Breast (tissue), 4 donors: ENCODE measurements around a stretch of chr6.

GRCh38 chr6:110958052-110958312, 524 bp upstream of the GTF3C6 start:
- PRO-cap, 3 experiments: no peak in any of the 3 experiments
- RRBS: no CpG with 5 or more reads among the region's 3 CpGs

DNA sequence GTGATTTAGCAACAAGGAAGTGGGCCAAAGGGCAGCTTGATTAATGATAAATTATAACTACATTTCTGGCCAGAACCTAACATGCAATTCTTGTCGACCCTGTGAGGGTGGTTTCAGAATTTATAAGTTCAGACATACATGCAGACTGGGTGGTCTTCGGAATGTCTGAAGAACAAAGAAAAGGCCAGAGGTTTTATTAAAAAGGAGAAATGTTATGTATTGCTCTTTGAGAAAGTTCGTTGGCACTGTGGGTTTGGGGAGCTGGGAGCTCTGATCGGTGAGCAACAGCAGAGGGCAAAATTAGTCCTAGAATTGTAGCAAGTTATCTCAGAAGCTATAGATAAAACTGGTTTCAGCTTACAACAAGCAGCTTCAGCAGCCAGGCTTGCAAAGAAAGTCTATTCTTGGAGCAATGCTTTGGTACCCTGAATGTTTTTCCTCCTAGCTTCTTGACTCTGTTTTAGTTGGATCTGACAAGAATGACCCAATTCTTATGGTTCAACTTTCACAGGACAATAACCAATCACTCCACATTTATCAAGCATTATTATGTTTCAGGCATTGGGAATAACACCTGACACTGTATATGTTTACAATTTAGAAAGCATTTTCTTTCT, 50.9 kb downstream of the RPF2 start:
- PRO-cap, 3 experiments: no peak in any of the 3 experiments
- RRBS: no CpG with 5 or more reads among the region's 4 CpGs

- PRO-cap, 3 experiments: no peak in any of the 3 experiments
- RRBS: no CpG with 5 or more reads among the region's 6 CpGs
Observed at GRCh38 chr6:111127486-111128010, 40.2 kb downstream of the SLC16A10 start.

DNA sequence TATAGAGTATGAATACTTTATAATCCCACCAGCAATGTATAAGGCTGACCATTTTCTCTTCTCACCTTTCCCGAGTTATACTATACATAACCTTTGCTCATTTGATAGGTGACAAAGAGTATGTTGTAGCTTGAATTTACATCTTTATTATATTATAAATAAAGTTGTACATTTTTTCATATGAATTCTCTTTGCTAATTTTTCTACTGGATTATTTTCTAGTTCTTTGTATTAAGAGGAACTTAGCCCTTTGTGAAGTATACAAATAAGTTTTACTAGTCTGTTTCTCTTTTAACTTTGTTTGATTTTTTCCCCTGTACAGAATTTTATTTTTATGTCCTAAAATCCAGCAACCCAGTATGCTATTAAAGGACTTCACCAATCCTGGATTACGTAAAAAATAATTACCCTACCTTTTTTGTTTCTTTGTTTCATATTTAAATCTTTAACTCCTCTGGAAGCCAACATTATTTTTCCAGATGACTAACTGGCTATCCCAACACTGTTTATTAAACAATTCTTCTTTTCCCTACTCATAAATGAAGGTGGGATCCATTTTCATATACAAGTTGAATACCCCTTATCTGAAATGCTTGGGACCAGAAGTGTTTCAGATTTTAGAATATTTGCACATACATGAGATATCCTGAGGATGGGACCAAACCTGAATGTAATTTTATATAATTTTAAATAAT, 7.4 kb downstream of the REV3L start:
- PRO-cap, 3 experiments: no peak in any of the 3 experiments
- RRBS: no CpG with 5 or more reads among the region's 2 CpGs

- PRO-cap, 3 experiments: no peak in any of the 3 experiments
- RRBS: no CpG with 5 or more reads among the region's 2 CpGs
Observed at GRCh38 chr6:111478564-111479416, 4.2 kb downstream of the REV3L start.

DNA sequence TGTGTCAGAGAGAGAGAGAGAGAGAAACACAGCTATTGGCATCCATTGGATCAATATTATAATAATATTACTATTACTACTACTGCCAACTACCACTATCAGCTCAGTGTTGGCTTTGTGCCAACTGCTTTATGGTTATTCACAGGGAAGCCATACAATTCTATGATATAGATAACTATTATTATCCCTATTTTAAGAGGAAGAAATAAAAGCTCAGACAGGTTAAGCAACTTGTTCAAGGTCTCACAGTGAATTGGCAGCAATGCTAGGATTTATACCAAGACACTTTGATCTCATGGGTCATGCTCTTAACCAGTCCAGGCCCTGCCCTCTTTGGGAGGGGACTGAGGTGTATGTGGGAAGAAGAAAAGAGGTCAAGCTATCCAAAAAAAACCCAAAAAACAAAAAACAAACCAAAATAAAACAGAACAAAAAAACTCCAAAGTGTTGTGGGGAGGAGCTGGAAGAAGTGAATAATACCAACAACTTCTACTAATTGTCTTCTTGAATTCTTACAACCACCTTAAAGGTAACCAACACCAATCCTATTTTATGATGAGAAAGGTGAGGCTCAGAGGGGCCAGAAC, 82.1 kb upstream of the TRAF3IP2 start:
- PRO-cap, 3 experiments: no peak in any of the 3 experiments

GRCh38 chr6:111700044-111700536, 94.4 kb upstream of the TRAF3IP2 start:
- PRO-cap, 3 experiments: no peak in any of the 3 experiments
- RRBS: no CpG with 5 or more reads among the region's 15 CpGs

DNA sequence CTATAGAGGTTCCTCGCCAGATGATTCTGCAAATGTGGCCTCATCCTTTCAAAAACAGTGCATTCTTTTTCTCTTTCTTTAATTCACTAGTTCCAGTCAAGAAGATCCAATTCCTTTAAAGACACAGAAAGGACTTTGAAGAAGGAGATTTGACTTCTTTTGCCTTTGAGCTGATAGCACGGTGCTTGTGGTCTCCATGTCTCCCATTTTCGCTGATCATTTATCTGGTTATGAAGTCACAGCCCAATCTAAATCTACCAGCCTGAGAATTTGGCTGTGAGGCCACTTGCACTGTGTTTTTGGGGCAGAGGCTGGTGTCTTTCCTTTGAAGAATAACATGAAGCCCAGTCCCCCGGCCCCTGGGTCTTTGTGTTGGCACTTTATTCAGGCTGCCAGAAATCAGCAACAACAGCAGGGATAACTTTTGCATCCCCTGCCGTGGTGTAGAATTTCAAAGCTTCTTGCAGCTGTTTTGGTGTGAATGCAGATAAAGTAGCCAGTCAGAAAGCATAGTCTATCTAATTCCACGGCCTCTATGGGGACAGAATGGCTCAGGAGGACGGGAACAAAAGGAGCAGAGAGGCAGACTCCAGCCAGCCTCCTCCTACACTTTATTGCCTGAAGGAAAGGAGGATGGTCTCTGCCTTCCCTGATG, 125.6 kb upstream of the TRAF3IP2 start:
- PRO-cap, 3 experiments: no peak in any of the 3 experiments
- RRBS: no CpG with 5 or more reads among the region's 7 CpGs

DNA sequence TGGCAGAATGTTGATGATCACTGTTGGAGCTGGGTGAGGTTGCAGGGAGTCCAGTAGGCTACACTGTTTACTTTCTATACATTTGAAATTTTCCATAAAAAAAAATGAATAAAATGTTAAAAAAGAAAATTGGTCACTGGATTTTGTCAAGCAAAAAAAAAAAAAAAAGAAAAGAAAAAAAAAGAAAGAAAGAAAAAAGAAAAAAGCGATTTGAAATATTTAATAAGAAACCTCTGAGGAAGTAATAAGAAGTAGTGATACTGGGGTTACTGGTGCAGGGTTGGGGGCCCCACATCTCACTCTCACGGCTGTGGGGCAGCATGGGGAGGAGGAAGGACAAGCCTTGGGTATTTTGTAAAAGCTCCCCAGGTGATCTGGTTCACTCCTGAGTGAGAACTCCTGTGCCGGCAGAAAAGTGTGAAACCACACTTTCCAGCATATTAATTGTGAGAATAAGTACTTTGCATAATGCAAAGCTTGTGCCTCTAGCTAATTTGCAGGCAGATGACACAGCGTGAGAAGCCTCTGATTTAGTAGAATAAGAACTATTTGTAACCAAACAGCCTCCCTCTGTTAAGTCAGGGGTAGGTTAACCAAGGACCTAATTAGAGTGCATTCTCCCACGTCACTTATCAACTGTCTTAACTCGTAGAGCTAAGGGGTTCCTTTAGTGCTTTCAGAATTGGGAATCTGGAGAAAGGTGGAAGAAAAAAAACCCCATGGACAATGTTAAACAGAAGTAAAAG, 109.0 kb downstream of the FYN start:
- PRO-cap, 3 experiments: no peak in any of the 3 experiments
- RRBS: no CpG with 5 or more reads among the region's 6 CpGs

GRCh38 chr6:111770933-111771458, 102.3 kb downstream of the FYN start:
- PRO-cap, 3 experiments: no peak in any of the 3 experiments
- RRBS: no CpG with 5 or more reads among the region's 2 CpGs

DNA sequence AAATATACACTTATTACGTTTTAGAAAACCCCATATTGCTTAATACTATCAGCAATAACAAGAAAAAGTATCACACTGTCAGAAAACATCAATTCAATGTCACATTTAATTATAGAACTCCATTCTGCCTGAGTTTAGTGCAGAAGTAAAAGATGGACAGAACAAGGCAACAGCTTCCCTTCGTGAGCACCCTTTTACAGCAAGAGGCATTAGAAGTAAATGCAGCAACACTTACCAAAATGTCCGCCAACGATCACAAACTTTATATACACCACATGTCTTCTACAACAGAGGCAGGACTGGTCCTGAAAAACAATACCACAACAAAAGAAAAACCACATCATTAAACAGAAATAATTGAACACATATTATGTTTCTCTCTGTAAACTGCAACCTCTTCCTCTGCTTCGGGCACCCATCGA, 92.9 kb downstream of the FYN start:
- PRO-cap, 3 experiments: no peak in any of the 3 experiments
- RRBS: no CpG with 5 or more reads among the region's 6 CpGs

DNA sequence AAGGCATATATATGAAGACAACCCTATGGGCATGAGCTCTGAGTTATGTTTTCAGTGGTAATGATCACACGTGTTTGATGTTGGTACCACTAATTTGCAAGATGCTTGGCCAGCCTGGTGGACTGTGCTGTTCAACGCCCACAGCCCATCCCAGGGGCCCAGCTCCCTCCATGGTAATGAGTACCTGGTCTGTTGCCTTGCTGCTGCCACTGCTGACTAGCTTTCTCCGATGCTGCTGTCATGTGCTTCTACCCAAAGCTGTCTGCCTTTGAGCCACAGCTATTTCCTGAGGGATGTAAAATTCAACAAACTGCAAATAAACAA, 54.9 kb downstream of the FYN start:
- PRO-cap, 3 experiments: no peak in any of the 3 experiments
- RRBS: no CpG with 5 or more reads among the region's 3 CpGs

DNA sequence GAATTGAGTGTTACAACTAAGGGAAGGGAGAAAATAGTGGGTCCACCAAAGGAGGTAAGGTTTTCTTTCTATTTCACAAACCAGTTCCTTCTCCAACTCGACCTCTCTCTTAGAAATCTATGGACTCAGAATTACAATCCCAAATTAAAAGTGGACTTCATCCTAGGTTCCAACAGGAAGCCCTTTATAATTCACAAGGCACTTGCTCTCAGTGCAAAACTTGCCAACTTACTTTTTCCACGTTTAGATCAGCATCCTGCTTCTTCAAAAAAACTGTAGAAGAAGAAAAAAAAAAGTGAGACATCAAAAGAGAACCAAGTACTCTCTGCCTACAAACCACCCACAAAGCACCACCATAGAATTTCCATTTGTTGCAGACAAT, 26.9 kb downstream of the FYN start:
- PRO-cap, 3 experiments: no peak in any of the 3 experiments
- RRBS: no CpG with 5 or more reads among the region's 2 CpGs

GRCh38 chr6:111854311-111854683, 19.0 kb downstream of the FYN start:
- PRO-cap, 3 experiments: no peak in any of the 3 experiments
- RRBS: no CpG with 5 or more reads among the region's 5 CpGs

- PRO-cap, 3 experiments: no peak in any of the 3 experiments
- RRBS: no CpG with 5 or more reads among the region's 18 CpGs
Observed at GRCh38 chr6:111908732-111909655, 35.7 kb upstream of the FYN start.

DNA sequence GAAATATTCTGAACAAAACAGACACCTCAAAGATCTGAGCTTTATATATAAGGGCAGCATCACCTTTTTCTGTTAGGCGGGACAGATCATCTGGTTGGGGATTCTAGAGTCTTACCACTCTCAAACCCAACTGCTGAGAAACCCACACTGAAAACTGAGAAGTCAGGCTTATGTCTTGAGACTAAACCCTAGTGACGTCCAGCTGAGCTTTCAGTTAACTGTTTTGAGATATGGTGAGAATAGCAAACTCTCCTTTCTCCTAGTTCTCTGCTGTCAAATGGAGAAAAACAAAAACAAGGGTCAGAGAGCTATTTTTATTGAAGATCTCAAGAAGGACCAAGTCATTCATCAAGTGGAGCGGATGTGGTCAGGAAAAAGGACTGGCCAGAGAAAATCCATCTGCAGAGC, 63.6 kb upstream of the CCN6 start:
- PRO-cap, 3 experiments: no peak in any of the 3 experiments
- RRBS: no CpG with 5 or more reads among the region's 3 CpGs

DNA sequence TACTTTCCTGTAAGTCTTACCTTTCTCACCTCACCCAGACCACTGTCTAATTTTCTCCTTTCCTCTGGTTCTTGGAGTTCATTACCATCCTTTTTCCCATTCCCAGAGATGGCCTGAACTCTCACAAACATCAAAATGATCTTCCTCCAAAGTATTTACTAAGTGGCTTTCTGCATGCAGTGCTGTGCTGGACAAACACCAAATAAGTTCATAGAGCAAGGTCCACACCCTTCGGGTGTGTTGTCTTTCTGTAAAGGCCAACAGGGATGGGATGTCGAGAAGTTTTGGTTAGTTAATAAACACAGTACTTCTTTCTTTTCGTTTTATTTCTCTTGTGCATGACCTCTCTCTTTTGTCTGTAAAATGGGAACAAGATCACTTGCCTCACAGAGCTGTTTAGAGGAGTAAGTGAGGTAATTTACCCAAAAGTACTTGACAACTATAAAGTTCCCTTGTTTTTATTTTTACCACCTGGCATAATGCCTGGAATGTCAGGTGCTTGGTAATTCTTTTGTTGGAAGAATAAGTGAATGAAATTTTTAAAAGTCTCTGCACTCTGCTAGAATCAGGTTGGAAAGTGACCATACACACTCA, 22.9 kb upstream of the CCN6 start:
- PRO-cap, 3 experiments: no peak in any of the 3 experiments
- RRBS: no CpG with 5 or more reads among the region's 3 CpGs

DNA sequence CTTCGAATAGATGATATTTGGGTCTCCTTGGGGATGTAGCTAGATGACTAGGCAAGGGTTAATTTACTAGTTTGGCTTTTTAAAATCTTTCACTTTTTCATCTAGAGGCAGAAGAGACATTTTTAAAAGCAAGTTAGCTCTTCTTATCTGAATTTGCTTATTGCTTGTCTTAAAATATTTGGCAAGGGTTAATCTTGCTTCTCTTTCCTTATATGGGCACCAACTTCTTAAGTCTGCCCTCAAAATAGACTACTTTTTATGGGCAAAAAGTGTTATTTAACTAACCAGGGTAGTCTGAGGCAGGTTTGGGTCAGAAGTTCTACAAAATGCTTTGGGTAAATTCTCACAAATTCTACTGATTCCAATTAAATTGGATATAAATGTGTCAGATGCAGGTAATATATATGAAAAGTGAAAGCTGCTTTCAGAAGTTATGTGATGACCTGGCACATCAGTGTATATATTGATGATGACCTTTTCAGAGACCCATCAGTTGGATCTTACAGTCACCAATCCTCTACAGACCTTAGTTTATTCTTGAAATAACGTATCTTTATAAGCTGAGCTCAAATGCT, 44.1 kb downstream of the FAM229B start:
- PRO-cap, 3 experiments: no peak in any of the 3 experiments
- RRBS: no CpG with 5 or more reads among the region's 2 CpGs

DNA sequence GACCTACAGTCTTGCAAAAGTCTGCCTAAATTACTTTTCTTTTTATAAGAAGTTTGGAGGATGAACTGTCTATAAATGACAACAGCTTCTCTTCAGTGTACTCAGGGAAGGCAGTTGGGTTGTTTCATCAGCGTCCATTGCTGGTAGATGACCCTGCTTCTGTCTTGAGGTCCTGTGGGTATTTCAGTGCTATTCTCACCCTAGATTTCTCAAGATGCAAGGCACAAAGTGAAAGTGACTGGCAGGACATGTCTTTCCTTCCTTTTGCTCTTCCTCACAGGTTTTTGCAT, 30.9 kb downstream of the LAMA4 start:
- PRO-cap, 3 experiments: no peak in any of the 3 experiments
- RRBS: no CpG with 5 or more reads among the region's 1 CpG

DNA sequence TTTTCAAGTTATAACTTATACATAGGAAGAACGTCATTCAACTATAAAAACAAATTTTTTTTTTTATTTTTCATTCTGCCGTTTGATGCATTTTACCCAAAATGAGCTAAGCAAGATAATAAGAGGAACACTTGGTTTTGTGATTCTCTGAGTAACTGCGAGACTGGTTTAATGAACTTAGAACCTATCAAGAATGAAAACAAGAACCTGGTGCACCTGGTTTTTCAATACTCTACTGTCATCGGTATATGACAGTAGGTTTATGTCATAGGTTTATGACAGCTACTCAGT, 20.3 kb downstream of the LAMA4 start:
- PRO-cap, 3 experiments: no peak in any of the 3 experiments
- RRBS: no CpG with 5 or more reads among the region's 4 CpGs